ENCODE measurements around the gene LRPPRC.

GRCh38 chr2:43995773-43996100 lies at the start of gene LRPPRC:
TSS of gene LRPPRC (minus strand) at chr2:43995989.
- PRO-cap, 2 experiments, result peak in 2 of 2 experiments; most common minus-strand start chr2:43995959 (in 1)

GRCh38 chr2:44201028-44202230 lies 32.8 kb downstream of the PPM1B start:
- PRO-cap, 2 experiments, result no peak in any of the 2 experiments

DNA sequence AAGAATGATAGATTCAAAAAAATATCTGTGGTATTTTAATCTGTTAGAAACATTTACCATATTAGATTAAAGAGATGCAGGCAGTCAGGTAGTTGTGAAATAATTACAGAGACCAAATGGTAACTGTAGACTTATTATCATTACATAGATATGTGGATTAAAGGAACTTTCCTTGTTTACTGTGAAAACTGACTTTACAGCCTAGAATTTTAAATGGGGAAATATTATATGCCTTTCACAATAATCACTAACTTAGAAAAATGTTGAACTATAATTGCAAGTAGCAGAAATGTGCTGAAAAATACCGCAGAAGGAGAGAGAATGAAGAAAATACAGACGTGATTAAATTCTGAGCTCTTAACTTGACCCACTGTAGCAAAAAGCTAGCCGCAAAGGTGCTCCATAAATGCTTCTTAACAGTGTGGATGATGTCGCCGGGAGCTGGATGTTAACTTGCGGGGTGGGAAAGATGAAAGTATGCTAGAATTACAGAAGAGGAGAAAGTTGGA lies 52.4 kb downstream of the PPM1B start:
- PRO-cap, 2 experiments, result no peak in any of the 2 experiments

- PRO-cap, 2 experiments, result no peak in any of the 2 experiments
Measured at GRCh38 chr2:44443445-44443890, 81.7 kb downstream of the CAMKMT start.

- PRO-cap, 2 experiments, result no peak in any of the 2 experiments
Measured at GRCh38 chr2:44802456-44803420, 138.8 kb upstream of the SIX3 start.

DNA sequence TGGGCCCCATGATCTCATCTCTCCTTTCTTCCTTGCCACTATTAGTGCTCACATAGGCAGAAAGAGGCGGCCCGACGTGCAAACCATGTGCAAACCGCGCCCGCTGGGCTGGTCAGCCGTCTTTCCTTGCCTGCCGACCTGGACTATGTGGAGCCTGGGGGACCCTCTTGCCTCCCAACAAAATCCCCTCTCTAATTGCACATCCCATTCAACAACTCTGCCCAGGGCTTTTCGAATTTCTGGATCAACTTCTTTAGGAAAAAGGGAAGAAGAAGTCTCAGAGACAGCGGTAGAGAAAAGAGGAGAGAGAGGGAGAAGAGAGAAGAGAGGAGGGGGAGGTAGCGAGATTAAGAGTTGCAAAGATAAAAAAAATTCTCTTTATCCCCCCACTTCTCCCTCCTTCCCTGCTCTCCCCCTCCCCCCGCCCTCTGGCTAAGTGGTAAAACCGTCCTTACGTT lies 337 bp upstream of the SIX3 start:
- PRO-cap, 2 experiments, result no peak in any of the 2 experiments

GRCh38 chr2:45000349-45001097 lies 8.7 kb downstream of the SIX2 start:
- PRO-cap, 2 experiments, result no peak in any of the 2 experiments

DNA sequence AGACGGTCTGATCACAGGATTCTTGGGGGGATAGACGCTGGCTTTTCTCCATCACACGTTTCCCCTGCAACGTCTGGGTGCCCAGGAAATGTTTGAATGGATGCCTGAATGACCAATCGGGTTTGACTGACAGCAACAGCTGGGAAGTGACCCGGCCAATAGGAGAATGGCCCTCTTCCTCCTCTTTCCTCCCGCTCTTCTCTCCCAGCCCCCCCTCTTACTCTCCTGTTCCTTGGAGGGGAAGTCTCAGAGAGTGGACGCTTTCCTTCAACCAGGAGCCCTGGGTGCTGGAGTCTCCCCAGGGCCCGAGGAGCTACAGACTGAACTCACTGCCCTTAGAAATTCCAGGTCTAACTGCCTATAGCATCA lies 5.2 kb upstream of the SIX2 start:
- PRO-cap, 2 experiments, result no peak in any of the 2 experiments

GRCh38 chr2:45075423-45075955 lies 66.2 kb upstream of the SIX2 start:
- PRO-cap, 2 experiments, result no peak in any of the 2 experiments

GRCh38 chr2:45220103-45220655 lies 210.9 kb upstream of the SIX2 start:
- PRO-cap, 2 experiments, result no peak in any of the 2 experiments

- PRO-cap, 2 experiments, result no peak in any of the 2 experiments
Measured at GRCh38 chr2:45332556-45333189, 278.4 kb downstream of the SRBD1 start.

- PRO-cap, 2 experiments, result no peak in any of the 2 experiments
Measured at GRCh38 chr2:45729434-45730477, 78.3 kb downstream of the PRKCE start.

DNA sequence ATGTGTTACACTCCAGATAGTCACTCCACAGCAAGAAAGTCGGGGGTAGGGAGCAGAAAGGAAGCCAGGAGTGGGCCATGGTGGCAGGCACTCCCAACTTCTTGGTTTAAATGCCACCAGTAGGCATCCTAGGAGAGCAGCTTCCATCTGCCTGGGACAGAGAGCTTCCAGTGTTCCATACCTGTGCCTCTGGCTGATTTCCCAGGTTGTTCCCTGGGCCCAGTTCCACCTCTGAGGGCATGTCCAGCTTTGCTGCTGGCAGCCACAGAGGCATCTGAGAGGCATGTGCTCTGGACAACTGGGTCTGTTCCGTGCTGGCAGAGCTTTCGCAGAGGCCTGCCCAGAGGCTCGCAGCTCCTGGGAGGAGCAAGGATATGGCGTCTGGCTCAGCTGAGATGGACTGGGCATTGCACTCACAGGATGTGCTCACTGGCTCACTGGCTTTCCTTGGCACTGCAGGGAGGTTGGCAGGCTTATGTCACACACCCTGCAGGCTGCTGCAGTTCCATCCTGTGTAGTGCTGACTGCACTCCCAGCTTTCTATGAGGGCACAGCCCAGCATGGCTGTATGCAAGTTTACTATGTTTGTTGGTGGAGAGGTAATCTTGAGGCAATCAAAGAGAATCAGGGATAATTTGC lies 172.2 kb downstream of the PRKCE start:
- PRO-cap, 2 experiments, result no peak in any of the 2 experiments

GRCh38 chr2:45923376-45924510 lies 272.3 kb downstream of the PRKCE start:
- PRO-cap, 2 experiments, result no peak in any of the 2 experiments

DNA sequence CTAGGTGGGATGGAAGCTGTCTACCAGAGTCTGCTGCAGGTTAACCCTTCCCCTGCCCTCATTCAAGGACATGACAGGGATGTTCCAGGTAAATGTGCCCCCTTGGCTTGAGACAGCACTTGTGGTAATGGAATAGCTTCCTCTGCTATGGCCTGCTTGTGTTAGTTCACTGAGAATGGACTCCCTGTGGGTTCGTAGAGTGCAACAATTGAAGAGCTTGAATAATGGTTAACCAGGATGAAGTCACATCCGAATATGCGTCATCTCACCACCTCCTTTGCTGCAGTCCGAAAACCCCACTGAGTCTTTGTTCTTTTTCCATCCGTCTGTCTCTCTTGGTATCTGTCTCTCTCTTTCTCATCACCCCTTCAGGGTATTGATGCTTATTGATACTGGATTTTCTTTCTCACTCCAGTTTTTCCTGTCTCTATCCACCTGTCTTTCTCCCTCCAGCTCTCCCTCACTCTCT lies 67.7 kb upstream of the EPAS1 start:
- PRO-cap, 2 experiments, result peak in 1 of 2 experiments; most common plus-strand start position 273 of the sequence (in 1)

DNA sequence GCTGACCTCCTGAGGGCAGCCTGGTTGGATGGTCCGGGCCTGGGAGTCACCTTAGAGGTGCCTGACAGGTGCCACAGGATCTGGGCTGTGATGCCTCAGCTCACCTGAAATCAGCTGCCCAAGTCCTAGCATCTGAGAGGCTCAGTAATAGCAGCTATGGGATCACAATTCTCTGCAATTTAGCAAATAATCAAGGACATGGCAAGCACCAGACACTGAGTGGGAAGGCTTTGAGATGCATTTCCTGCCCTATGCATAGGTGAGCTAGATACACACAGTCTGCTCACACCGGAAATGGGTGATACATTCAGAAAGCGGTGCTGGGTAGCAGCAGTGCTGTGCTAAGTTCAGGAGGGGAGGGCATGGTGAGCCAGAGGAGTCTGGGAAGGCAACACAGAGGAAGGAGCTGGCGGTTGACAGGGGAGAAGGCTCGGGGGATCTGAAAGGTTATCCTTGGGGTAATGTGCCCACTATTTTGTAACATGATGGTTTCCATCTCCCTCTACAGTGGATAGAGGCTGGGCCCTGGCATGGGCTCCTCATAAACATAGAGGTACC lies 57.5 kb upstream of the EPAS1 start:
- PRO-cap, 2 experiments, result no peak in any of the 2 experiments

- PRO-cap, 2 experiments, result no peak in any of the 2 experiments
Measured at GRCh38 chr2:46305732-46306133, 8.5 kb downstream of the EPAS1 start.

DNA sequence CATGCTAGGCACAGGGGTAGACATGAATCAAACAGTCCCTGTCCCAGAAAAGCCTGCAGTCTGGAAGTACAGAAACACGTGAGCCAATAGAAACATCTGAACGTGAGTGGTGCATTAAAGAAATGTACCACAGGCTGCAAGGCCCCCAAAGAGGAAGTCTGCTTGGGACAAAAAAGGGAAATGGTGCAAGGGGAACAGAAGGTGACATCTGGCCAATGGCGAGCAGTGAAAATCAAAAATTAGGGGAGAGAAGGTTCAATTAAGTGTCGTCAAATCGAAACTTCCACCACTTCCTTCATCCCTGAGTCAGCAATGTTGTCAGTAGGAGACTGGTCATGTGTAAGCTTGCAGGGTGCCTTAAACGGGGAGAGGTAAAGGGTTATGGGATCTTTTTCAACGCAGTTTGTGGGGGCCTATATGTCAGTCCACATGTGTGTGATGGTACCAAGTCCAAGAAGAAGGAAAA lies 80.5 kb upstream of the RHOQ start:
- PRO-cap, 2 experiments, result no peak in any of the 2 experiments

DNA sequence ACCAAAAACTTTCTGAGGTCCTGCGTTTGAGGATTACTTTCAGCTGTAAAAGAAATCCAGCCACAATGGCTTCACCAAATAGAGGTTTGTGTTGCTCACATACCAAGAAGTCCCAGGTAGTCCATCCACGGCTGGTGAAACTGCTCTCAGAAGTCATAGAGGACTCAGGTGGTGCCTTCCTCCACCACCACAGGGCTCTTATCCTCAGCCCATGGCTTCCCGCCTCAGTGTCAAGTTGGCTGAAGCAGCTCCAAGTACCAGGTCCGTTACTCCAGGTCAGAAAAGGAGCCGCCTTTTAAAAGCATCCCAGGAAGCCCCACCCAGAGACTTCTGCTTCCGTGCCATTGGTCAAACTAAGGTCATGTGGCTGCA lies 54.8 kb upstream of the RHOQ start:
- PRO-cap, 2 experiments, result no peak in any of the 2 experiments

GRCh38 chr2:46559684-46560320 lies 17.4 kb upstream of the ATP6V1E2 start:
- PRO-cap, 2 experiments, result no peak in any of the 2 experiments